H7 (cell line): ENCODE measurements around the genes C5orf15, CDKL3 and JADE2.

DNA sequence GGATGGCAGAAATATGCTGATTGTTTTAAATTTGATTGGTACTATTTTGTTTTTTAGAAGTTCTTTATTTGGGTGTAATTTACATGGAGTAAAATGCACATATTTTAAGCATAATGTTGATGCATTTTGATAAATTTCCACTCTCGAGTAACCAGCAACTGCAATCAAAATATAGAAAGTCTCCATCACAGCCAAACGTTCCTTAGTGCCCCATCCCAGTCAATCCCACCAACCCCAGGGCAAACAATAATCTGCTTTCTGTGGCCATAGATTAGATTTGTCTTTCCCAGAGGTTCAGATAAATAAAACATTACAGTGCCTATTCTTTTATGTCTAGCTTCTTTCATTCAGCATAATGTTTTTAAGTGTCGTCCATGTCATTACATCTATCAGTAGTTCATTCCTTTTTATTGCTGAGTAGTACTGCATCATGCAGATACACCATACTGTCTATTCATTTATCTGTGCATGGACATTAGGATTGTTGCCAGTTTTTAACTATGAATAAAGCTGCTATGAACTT is 105.1 kb upstream of the FSTL4 start:
- RAMPAGE, long total RNA: no peak

DNA sequence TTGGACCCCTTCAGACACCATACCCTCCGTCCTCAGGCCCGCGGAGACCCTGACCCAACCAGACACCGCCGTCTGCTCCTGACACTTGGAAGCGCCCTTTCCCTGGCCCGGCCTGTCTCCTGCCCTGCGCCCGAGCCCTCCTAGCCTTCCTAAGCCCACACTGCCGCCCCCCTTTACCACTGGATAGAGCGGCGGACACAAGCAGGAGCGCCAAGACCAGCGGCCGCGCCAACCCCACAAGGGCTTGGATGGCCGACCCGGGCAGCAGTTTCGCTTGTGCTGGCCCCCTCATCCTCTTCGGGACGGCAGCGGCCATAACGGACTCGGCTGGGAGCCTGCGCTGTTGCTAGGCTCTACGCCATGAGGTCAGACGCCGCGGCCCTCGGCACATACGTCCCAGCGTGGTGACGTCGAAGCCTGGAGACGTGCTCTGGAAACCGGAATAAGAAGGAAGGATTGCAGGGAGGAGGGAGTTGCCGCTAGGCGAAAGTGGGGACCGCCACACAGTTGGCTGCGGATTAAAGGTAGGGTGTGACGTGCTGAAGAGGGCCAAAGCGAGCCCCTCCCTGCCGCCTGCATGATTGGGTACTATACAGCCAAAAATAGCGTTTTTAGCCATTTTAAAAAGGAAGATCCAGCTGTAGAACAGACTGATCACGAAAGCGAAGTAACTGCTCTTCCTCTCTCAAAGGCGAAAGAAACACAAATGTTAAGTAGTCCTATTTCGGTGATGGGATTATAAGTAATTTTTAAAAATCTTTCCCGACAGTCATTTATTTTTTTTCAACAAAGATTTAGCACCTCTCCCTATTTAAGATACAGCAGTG is at the start of gene C5orf15:
Gene C5orf15 (minus strand): TSS at position 357 of the 827 bp plus-strand sequence.
- RAMPAGE, long total RNA: start-site peak on the minus strand centred at position 333 of the sequence, 20 bp wide, 292 reads

DNA sequence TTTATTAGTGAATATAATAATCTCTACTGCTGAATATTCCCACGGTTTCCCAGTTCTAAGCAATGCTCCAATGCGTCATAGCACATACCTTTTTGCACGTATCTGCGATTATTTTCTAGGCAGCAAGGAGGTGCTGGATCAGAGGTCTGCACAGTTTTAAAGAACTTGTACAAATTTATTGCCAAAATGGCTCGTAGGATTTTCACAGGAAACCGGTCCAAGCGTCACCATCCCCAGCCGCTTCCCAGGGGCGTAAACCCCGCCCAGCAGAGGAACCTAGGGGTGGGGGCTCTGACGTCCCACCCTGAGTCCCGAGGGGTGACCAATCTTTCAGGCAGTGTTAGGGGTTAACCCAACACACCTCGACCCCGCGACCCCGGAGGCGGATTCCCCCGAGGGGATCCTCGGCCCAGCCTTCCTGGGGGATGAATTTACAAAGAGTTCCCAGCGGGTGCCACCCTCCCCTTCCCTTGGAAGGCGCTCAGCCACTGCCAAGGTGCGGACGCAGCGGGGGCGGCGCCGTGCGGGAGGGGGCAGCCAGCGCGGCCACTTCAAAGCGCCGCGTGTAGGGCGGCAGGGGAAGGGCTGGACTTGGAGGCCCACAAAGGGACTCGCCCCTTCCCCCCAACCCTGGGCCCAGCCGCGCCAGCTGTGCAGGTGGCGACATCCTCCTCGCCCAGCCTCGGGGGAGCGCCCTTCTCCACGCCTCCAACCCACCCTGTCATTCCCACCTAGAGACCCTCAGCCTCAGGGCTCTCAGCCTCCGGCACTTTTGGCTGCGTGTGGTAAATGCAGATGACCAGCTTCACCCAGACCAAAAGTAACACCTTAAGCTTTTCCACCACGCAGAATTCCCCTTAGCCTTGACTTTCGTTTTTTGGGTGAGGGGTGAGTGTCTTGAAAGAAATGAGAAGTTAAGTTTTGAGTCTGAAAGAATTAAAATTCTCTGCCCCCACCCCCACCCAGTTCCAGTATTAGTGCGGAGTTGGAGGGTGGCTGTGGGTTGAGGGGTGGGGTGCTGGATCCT is 43.4 kb upstream of the TCF7 start:
- RAMPAGE, long total RNA: no peak

- RAMPAGE, long total RNA: no peak
Measured at GRCh38 chr5:134151488-134152740, 24.8 kb downstream of the SKP1 start.

DNA sequence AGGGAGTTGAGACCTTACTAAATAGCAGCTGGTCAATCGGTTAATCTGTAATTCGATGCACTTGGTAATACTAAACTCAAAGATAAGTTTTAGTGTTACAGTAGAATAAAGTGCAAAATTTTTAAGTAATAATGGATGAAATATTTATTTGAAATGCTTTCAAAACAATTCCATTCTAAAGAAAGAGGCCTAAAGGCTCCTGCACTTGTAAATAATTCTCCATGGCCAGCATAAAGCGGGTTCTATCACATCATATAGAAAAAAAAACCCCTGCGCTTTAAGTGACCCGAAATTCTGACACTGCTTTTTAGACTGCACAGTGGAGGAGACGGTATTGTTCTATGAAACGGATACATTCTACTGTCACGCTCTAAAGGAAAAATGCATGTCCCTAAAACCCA is 1.1 kb downstream of the SKP1 start:
- RAMPAGE, long total RNA: no peak

GRCh38 chr5:134189841-134190473 is 13.2 kb upstream of the SKP1 start:
- RAMPAGE, long total RNA: no peak

DNA sequence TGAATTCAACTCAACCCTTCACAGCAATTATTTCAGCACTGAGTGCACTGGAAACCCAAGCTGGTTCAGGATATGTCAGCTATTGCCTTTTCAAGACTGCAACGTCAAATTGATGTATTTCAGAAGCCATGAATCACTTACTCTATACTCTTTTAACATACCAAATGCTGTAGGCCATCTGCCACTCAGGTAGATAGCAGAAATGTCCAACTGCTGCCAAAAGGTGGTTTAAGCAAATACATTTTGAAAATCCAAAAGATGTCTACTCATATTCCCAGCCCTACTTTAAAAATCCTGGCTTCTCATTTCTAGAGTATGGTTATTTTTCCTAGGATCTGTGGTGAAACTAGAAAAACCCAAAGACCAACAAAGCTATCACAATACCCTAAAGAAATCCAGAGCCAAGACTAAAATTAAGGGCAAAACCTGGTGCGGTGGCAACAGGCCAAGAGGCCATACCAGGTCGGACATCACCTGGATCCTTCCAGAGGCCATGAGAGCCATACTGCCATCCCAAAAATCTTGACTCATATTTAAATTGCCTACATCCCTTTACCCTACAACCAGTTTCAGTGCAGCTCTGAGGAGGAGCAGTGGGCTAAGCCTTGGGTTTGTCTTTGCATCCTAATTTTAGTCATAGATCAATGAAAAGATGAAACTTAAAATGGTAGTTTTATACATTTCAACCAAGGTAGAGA is 14.4 kb upstream of the SKP1 start:
- RAMPAGE, long total RNA: no peak

DNA sequence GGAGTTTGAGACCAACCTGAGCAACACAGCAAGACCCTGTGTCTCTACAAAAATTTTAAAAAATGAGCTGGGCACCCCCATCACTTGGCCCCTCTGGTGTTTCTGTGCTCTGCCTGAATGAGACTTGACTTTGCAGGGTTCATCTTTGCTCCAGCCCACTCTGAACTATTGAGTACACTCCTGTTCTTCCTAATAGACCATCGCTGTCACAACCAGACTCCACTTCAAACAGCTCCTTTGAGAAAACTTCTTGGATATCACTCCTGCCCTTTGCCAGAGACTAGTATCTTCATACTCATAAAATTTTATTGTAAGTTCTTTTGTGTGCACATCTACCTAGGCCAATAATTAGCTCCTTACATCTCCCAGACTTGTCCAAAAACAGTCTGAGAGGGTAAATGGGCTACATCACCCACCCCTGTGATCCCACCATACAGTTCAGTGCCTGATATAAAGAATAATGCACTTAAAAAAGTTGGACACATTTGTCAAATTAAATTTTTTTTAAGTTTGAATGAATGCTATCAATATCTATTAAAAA is 24.5 kb upstream of the SKP1 start:
- RAMPAGE, long total RNA: no peak

DNA sequence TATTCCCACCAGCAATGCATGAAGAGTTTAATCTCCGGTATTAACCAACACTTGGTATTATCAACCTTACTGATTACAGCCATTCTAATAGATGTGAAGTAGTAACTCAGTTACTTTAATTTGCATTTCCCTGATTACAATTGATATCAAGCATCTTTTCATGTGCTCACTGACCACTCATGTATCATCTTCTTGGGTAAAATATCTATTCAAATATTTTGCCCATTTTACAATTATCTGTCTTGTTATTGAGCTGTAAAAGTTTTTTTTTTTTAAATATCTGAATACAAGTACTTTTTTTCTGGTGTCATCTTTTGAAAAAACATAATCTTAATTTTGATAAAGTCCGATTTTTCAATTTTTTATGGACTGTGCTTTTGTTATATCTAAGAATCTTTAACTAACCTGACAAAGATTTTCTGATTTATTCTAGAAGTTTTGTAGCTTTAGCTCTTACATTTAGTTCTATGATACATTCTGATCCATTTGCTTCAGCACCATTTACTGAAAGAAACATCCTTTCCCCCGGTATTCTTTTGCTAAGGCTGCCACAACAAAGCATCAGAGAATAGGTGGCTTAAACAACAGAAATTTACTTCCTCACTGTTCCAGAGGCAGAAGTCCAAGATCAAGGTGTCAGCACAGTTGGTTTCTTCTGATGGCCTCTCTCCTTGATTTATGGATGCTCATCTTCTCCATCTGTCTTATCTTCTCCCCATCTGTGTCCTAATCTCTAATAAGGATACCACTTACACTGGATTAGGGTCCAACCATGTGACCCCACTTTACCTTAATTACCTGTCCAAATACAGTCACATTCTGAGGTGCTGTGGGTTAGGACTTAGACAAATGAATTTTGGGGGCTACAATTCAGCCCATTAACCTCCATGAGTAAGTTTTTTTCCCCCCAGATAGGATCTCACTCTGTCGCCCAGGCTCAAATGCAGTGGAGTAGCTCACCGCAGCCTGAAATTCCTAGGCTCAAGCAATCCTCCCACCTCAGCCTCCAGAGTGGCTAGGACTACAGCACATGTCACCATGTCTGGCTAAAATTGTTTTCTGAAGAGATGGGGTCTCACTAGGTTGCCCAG is 22.7 kb downstream of the PPP2CA start:
- RAMPAGE, long total RNA: no peak

- RAMPAGE, long total RNA: no peak
Measured at GRCh38 chr5:134223889-134224408, 1.9 kb downstream of the PPP2CA start.

GRCh38 chr5:134366566-134367397 is at the start of gene CDKL3:
Gene CDKL3 (minus strand): TSS chr5:134367171.
- RAMPAGE, long total RNA: no peak

DNA sequence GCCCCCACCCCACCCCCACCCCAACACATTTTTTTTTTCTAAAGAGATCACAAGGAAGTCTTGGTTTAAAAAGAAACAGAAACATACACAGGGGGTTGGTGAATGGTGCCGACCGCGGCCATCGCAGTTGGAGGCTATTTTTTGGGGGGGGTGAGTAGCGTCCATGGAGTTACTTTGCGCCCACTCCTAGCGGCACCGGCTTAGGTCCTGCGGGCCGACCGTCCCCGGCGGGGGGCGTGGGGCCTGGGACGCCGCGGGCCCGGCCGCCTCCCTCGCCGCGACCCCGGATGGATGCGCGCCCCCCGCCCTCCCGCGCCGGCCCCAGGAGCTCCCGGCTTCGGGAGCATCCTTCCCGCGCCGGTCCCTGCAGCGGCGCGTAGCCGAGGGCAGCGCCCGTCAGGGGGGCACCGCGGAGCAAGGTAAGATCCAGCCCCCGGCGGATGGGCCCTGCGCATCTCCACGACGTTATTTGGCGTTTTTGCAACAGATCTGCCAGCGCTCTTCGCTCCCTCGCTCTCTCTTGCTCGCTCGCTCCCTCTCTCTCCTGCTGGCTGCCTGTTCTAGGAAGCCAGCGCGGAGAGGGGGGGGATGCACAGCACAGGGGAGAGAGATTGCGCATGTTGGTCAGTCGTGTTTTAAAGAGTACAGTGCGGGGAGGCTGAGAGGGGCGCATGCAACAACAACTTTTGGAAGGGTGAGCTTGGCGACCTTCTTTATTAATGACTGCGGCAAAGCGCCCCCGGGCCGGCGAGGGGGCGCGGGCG is at the start of gene JADE2:
Gene JADE2 (plus strand): TSS at position 78 of the 764 bp plus-strand sequence.
- RAMPAGE, long total RNA: start-site peak on the plus strand centred at position 371 of the sequence, 118 bp wide, 11 reads

- RAMPAGE, long total RNA: no peak
Measured at GRCh38 chr5:134567956-134568494, 42.6 kb downstream of the JADE2 start.

DNA sequence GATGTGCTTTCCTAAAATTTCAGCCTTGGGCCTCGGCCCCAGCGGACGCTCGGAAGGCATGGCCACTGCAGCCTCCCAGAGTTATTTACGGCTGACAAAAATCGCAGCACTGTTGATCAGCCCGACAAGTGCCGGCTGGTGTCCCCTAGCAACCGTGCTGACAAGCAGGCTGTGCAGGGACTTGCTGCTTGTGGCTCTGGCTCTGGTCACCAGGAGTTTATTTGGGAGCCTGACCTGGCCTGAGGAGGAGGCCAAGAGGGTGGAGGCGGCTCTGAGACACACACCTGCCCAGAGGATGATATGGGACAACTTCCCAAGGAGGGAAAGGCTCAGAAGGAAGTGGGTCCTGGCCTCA is 43.9 kb downstream of the JADE2 start:
- RAMPAGE, long total RNA: no peak

GRCh38 chr5:134591244-134591753 is 41.3 kb downstream of the SAR1B start:
- RAMPAGE, long total RNA: no peak

- RAMPAGE, long total RNA: no peak
Measured at GRCh38 chr5:134674635-134675640, 26.4 kb downstream of the SEC24A start.

DNA sequence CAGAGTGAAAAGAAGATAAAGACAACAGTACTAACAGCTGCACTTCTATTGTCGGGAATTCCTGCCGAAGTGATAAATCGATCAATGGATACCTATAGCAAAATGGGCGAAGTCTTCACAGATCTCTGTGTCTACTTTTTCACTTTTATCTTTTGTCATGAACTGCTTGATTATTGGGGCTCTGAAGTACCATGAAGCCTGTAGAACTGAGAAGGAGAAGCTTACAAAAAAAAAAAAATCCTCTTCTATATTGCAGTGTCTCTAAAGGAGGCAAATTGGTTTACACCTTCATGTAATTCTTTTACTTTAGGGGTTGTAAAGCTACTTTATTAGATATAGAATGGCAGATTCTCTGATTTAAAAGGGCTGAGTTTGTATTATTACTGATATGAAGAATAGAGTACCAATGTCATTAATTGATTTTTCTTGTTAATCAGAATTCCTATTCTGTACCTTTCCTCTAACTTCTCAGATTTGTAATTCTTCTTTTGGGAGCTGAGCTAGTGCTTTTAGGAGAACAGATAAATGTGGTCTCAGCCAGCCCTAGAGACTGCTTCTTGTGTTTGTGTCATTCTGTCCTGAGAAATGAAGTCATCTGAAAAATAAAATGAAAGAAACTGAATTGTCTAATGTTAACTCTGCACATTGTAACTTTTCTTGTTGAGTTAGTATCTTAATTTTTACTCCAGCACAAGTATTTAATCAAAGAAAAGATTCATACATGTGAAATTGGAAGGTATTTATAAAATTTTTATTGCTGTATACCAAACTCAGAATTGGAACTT is 7.6 kb upstream of the DDX46 start:
- RAMPAGE, long total RNA: no peak

- RAMPAGE, long total RNA: no peak
Measured at GRCh38 chr5:134766734-134767189, 8.2 kb downstream of the DDX46 start.

- RAMPAGE, long total RNA: no peak
Measured at GRCh38 chr5:134780717-134781405, 22.3 kb downstream of the DDX46 start.

GRCh38 chr5:135025914-135027328 is 7.6 kb downstream of the PITX1 start:
- RAMPAGE, long total RNA: no peak